ENCODE measurements around a stretch of chr3.

GRCh38 chr3:187736356-187737150, 8.7 kb downstream of the BCL6 start:
- PRO-cap = no peak

GRCh38 chr3:187914280-187914743, 169.0 kb upstream of the BCL6 start:
- PRO-cap = no peak

- PRO-cap = no peak
Measured at GRCh38 chr3:188002568-188003051, 151.3 kb upstream of the LPP start.

- PRO-cap = no peak
Measured at GRCh38 chr3:188006695-188007374, 147.1 kb upstream of the LPP start.

DNA sequence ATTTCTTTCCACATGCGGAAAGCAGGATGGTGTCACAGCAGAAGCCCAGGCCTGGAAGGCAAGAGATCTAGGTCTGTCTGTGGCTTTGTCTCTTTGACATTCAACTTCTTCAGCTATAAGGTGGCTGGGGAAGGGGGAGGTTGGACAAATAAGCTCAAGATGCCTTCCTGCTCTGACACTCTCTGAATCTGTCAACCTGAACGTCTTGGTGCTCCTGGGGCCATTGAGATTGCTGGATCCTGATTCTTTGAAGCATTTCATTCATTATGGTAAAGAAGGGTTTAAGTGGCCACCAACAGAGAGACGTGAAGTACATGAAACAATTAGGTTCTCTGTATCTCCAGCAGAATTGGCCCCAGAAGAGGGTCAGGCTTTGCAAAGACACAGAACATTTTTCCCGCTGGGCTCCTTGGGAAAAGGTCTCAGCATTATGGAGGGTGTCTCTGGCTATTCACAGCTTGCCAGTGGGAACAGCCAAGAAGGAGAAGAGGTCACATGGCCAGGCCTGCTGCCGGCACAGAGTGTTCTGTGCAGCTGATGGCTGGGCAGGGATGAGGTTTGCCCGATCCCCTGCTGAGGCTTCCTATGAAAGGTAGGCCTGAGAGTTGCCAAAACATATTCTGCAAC, 77.9 kb upstream of the LPP start:
- PRO-cap = no peak

DNA sequence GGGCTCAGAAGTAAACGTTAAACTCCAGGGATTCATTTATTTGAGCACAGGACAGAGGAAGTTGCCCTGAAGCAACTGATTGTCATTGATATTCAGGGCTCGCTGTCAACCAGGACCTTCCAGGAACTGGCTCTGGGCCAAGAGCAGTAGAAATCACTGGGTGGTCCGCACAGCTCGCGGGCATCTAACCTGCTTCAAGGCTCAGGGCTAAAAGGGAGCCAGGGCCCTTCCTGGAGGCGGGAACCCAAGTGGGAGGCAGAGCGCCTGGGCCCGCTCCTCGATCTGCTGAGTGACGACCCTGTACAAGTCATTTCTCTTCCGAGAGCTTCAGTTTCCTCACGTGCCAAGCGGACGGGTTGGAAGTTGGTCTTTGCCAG, 994 bp upstream of the LPP start:
- PRO-cap = no peak

- PRO-cap = no peak
Measured at GRCh38 chr3:188184174-188185018, 30.4 kb downstream of the LPP start.

DNA sequence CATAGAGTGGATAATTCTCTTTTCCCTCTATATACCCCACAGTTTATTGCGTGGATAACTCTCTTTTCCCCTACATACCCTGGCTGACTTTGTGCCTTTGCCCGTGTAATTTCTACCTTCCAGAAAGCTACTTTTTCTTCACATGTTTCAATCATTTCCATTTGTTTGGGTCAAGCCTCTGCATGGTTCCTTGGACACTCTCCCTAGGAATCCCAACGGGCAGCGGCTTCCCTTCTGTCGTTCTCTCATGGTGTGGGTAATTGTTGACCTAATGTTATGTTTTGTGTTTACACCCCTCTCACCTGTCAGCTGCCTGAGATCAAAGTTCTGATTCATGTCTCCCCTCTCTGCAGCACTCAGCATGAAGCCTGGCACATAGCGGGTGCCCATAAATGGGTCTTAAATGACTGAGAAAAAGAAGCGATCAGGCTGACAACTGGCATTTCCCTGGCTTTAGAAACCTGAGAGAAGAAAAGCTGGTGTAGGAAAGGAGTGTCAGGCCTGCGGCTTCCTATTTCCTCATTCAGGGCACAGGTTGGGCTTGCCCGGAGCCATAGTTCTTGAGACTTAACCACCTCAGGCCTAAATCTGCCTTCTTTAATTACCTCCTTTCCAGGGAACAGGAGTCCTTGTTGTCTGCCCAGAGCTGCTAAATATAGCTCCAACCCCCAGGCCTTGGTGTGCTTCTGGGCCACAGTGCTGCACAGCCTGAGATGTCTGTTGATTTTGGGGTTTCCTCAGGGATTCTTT, 31.7 kb downstream of the LPP start:
- PRO-cap = no peak

DNA sequence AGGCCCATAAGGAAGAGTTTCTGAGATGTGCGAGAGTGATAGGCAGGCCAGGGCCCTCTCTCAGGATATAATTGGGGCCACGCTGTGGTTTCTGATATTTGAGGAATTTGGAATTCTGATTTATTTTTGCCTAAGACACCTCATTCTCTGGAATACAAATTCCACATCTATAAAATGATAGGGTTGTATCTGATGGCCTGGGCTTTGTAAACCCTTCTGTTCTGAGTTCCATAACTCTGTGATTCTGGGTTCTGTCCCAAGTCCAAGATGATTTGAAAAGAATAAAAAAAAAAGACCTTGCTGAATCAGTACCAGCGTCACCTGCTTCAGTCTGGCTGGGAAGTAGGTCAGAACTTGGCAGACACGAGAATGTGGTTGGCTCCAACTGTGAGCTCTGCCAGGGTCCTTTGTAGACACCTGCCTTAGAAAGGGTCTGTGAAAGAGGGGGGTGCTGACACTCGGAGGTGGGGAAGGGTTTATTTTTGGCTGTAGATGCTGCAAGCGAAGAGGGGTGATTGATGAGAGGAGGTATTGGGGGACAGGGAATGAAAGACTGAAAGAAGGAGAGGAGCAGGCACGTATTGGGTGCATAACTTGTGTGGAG, 35.5 kb downstream of the LPP start:
- PRO-cap = no peak

GRCh38 chr3:188198586-188199340, 44.8 kb downstream of the LPP start:
- PRO-cap = no peak

DNA sequence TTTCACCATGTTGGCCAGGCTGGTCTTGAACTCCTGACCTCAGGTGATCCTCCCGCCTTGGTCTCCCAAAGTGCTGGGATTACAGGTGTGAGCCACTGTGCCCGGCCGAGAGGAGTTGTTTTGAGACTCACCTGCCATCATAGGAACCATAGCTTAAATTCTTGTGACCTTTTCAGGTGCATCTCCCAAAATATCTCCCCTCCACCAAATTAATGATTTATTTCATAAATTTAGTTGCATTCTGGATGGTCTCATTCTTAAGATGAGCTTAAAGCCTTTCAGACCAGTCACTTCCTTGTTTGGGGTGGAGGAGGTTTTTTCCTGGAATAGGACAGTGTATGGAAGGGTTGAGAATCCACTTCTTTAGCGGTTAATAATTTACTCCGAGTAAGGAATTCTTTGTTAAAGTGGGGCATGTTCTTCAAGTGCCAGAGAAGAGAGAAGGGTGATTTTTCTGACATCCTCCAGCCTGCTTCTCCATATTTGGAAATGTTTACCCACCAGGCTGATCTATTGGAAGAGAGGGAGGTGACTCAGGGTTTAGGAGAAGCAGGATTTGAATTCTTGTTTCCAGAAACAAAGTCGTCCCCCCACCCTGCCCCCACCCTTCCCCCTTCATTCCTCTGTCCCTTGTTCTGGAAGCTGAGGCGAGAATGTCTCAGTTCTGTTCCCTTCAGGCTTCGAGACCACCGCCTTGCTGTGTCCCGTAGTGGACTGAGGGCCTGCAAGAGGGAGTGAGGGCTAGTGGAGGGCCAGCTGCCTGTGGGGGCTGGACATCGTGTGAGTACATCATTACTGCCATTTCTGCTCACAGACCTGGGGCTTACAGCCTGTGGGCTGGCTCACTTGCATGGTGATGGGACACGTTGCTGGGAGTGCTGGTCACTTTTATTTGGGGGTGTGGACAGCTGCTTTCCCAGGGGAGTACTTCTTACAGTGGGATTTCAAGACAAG, 58.4 kb downstream of the LPP start:
- PRO-cap = unidirectional peak, plus-strand start at position 626 of the sequence

DNA sequence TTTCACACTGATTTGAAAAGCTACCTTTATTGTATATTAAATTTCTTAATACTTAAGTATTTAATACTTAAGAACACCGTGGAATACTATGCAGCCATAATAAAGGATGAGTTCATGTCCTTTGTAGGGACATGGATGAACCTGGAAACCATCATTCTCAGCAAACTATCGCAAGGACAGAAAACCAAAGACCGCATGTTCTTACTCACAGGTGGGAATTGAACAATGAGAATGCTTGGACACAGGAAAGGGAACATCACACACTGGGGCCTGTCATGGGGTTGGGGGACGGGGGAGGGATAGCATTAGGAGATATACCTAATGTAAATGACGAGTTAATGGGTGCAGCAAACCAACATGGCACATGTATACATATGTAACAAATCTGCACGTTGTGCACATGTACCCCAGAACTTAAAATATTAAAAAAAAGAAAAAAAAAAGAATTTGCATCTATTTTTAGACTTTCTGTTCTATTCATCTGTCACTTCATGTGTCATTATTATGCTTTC, 158.8 kb downstream of the LPP start:
- PRO-cap = no peak

- PRO-cap = no peak
Measured at GRCh38 chr3:188325613-188326579, 171.9 kb downstream of the LPP start.

DNA sequence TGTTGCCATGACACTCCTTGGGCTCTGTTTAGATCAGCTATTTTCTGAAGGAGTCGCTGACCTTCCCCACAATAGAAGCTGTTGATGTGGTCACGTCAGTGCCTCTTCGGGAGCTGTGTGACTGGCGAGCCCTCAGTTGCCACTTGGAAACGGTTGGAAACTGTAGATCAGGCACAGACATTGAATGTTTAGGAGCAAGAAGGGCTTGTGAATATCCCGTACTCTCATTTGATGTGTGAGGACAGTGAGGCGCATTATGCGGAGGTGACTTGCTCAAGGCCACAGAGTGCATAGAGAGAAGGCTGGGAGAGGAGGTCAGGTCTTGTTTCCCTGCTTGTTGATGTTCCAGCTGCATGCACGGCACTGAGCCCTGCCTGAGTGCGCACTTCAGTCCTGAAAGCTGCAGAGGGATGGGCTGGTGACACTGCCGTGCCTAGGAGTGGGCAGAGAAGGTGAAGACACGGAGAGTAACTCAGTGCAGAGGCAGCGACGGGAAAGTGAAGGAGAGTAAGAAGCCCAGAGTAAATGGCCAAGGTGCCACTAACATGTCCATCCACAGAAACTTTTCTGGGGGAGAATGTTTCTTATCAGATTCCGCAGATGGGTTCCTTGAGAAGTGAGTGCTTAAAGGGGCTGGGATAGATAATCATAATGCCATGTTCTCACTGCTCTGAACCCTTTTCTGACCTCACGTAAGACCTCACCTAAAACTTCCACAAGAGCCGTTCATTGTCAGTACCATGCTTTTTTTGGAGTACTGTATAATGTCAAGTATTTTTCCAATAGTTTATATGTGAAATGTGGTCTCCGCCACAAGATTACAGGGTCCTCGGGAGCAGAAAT, 198.6 kb downstream of the LPP start:
- PRO-cap = no peak

DNA sequence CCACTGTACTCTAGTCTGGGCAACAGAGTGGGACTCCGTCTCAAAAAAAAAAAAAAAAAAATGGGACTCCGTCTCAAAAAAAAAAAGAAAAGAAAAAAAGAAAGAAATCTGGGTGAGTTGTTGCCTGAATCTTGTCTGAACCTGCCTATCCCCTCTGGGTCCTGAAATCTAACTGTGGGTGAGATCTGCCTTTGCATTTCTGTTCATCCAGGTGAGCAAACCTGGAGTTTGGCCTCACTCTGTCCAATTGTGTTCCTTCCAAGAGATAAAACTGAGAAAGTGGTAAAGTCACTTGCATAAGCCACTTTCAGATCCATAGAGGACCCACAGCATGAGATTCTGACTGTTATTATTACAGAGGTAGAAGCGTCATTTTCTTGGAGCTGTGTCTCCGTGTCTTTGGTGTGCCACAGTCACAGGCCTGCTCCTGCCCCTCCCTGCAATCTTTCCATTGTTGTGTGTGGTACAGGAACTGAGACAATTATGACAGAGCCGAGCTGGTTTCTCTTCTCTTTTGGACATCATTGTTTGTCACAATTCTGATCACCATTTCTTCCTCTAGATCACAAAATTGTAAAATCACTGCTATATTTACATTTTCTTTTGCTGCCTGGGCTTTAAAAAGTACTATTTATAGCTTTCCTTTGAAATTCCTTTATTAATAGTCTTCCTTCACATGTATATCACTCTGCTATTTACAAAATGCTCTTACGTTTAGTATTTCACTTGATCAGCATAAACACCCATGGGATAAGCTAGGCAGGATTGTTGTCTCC, 236.0 kb downstream of the LPP start:
- PRO-cap = bidirectional peak, plus-strand start at position 480 of the sequence, minus-strand start at position 453 of the sequence

DNA sequence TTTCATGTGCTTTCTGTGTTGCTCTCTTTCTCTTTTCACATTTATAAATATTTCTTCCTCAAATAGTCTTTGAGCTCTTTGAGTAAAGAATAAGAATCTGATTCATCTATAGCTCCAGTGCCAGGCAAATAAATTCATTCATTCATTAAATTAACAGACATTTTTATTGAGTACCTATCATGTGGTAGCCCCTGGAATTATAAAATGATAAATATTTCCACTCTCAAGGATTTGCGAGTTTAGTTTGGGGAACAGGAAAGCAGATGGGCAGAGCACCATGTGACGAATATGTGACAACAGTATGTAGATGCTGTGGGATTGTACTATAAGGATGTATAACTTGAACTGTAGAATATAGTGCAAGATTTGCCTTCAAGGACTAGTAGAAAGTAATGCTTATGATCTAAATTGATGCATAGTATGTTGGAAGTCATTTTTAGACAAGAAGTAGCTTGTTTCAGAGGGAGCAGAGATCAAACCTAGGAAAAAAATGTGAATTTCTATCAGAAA, 247.6 kb downstream of the LPP start:
- PRO-cap = no peak

DNA sequence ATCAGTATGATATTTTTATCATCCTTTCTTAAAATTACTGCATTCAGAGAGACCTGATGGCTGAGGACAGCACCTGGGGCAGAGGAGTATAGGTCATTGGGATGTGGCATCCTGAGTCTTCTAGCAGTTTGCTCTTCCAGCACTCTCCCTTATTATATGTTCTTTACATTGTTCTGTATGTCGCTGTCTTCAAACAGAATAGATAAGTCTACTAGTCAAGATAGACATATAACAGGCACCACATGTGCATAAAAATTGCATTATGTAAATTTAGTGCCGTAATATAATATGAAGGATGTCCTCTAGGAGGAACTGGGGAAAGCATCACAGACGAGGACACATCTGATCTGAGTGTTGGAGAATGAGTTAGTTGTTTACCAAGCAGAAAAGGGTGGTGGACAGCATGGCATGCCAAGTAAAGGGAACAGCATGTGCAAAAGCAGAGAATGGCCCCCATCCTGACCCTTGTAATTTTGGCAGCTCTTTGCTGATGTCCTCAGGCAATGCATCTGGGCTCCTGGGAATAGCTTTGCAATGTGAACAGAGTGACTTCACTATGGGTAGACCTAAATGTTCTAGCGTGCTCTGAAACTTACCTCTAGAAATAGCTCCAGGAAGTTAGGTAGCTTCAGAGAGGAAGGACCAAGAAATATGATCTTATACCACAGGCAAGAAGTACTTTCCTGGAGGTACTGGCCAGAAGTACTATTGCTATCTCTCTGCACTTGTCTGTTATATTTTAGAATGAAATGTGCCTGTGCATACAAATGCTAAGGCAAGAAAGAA, 263.3 kb downstream of the LPP start:
- PRO-cap = unidirectional peak, plus-strand start at position 315 of the sequence

DNA sequence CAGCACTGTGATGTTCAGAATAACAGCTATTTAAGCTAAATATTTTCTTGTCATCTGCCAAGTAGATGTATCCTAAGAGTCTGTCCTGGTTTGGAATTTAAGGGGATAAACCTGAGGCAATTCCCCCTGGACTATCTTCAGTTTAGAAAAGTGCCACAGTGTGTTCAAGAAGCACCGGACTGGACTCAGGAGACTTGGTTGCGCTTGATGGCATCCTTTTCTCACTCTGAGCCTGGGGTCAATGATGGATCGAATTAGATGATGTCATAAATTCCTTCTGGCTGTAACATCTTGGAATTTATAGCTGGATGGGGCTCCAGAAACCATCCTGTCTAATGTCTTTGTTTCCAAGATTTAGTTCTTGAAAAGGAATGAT, 280.6 kb downstream of the LPP start:
- PRO-cap = no peak

DNA sequence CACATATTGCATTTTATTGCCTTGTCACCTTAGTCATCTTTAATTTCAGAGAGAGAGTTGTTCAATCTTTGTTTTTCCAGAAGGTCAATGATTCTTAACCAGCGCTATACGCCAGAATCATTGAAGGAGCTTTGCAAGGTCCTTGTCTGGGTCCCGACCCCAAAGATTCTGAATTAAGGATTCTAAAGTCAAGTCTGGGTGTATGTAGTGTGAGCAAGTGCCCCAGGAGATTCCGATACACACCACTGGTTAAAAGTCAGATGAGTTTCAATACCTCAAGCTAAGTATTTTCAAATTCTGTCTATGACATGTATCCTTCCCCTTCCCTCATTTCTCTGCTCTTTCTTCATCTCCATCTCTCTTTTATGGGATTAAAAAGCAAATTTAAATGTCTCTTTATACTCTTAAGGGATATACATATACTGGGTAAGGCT, 319.4 kb downstream of the LPP start:
- PRO-cap = no peak

DNA sequence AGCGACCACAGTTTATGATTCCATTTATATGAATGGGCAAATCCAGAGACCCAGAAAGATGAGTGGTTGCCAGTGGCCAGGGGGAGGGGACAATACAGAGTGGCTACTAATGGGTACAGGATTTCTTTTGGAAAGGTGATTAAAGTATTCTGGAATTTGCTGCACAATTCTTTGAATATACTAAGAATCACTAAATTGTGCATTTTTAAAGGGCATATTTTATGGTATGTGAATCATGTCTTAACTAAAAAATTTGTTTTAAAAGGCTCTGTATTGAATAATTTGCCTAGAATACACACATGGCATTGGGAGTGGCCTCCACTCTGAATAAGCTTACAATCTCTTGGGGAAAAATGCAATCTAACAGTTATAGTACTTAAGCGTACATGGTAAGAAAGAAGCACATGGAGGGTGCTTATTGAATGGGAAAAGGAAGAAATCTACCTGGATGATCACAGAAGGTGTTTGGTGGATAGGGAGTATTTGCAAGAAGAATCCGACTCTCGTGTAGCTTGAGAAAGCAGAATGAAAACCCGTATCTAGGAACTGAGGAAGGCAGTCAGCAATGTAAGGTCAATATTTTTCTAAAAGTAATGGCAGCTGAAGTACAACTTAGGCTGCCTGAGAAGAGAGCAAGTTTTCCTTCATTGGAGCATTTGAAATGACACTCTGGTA, 385.1 kb downstream of the LPP start:
- PRO-cap = no peak

Data from paraaortic lymph node (tissue), 1 donor.